Psoas muscle (tissue), 2 donors: ENCODE results near the gene CDKN2AIP.

GRCh38 chr4:183408635-183409334, 35.7 kb upstream of the CDKN2AIP start:
- PRO-cap, 2 experiments, result no peak in any of the 2 experiments

- PRO-cap, 2 experiments, result no peak in any of the 2 experiments
Measured at GRCh38 chr4:183409950-183410412, 34.5 kb upstream of the CDKN2AIP start.

GRCh38 chr4:183412774-183413320, 31.6 kb upstream of the CDKN2AIP start:
- PRO-cap, 2 experiments, result no peak in any of the 2 experiments

- PRO-cap, 2 experiments, result peak in 2 of 2 experiments; most common plus-strand start chr4:183444635 (in 1); most common minus-strand start chr4:183444551 (in 1)
Measured at GRCh38 chr4:183444474-183445503, at the start of gene CDKN2AIP. Gene CDKN2AIP (plus strand): TSS chr4:183444636.

GRCh38 chr4:183503553-183504041, 1.3 kb upstream of the ING2 start:
- PRO-cap, 2 experiments, result peak in 1 of 2 experiments; most common plus-strand start chr4:183503833 (in 1)

DNA sequence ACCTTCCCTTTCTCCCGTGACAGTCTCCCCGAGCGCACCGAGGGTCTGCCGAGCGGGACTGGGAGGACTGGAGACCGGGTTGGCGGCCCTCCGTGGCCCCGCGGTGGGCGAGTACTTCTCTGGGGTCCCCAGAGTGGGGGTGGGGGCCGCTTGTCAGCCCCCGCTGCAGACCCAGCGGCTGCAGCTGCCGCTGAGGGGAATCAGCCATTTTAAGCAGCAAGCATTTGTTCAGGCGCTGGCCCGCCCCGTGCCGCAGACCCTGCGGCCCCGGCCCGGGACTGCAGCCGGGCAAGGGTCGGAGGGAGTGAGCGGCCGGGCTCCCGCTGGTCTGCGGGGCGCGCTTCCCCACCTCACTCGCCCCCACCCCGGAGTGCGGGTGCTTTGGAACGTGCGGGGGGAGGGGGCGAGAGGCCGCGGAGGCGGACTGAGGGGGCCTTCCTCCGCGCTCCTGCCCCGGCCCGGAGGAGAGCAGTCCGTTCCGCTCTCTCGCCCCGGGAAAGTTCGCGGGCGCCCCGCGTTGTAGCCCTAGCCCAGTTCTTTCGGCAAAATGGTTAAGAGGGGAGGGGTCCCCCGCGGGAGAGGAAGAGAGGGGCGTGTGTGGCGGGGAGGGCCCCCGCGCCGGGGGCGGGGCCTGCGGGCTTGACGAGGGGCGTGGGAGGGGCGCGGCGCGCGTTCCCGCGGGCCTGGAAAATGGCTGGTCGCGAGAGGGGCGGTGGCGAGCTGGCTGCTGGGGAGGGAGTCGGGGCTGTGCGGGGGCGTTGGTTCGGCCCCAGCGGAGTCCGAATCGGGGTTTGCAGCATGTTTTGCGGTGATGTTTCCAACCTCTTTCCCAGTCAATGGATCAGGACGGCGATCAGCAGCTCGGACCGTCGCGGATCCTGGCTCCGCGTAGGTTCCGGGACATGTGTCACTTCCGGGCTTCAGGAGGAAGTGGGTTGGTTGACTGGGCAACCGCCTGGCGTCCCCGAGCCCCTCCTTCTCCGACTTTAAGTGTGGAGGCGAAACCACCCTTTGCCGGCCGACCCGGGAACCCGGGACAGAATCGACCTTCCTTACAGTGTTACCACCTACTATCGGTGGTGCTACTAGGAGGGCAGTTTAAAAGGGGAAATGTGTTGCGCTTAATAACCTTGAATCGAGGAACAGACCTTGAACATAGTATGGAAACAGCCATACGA, 962 bp downstream of the ING2 start:
- PRO-cap, 2 experiments, result peak in 2 of 2 experiments; most common plus-strand start position 670 of the sequence (in 2); most common minus-strand start position 372 of the sequence (in 1)

DNA sequence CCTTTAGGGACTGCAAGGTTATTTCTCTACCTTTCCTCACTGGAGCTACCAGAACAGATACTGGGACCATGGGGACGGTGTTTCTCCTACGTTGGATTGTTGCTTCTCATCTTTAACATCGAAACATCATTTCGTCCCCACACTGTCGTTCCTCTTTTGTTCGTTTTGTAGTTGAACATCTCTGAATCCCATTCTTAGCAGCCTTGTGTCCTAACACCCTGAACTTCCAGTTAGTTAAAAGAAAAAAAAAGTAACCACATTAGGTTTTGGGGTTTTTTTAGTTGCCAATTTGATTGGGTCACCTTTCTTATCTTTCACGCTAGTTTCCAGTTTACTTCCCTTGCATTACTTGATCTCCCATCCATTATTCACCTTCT, 551 bp downstream of the TRAPPC11 start:
- PRO-cap, 2 experiments, result no peak in any of the 2 experiments

- PRO-cap, 2 experiments, result no peak in any of the 2 experiments
Measured at GRCh38 chr4:183807903-183808681, 97.0 kb upstream of the STOX2 start.

GRCh38 chr4:184282947-184284003, 65.6 kb upstream of the ENPP6 start:
- PRO-cap, 2 experiments, result no peak in any of the 2 experiments

DNA sequence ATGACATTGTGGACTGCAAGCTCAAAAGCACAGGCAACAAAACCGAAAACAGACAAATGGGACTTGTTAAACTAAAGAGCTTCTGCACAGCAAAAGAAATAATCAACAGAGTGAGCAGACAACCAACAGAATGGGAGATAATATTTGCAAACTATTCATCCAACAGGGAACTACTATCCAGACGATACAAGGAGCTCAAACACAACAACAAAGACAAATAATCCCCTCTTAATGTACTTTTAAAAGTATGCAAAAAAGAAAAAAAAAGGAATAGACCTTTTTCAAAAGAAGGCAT, 66.9 kb upstream of the ENPP6 start:
- PRO-cap, 2 experiments, result no peak in any of the 2 experiments

DNA sequence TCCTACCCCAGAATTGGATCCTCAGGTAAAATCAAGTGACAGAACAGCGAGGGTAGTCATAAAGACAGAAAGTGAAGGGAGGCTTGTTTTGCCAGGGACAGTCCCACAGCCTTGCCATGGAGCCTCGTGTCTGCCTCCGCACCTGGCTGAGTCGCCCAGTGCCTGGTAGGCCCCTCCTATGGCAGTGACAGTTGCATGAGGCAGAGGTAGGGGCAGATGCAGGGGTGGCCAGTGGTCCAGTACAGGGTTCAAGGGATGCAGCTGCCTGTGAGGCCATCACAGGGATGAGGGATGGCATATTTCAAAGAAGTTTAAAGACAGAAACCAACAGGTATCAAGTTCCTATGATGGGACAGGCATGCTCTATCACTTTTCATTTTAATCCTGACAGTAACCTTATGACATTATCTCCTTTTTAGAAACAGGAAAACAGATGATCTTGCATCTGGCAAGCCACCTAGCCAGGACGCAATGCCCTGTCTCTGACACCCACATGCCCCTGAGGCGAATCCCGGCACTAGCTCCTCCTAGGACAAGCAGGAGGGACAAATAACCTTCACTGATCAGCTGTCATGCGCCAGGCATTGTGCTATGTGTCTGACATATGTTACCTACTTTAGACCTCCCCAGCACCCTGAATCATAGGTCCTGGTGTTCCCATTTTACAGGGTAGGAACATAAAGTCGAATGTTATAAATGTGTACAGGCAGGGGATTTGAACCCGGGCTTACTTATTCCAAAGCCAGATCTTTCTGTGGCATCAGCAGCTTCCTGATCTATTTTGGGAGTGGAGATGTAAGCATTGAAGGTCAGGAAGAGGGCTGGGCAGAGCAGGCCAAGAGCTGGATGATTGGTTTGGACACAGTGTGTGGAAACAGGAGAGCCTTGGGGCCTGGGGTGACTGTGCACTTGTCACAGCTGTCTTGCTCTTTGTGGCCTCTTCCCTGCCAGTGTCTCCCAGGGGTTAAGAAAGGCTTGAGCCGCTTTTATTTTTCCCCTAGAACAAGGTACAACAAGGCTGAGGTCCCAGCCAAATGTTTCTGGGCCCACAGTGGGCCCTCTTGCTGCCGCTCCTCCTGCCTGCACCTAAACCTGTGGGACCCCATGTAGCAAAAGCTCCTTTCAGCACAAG, 127.6 kb upstream of the ENPP6 start:
- PRO-cap, 2 experiments, result peak in 2 of 2 experiments; most common plus-strand start position 950 of the sequence (in 2)

GRCh38 chr4:184534160-184535155, 60.1 kb upstream of the IRF2 start:
- PRO-cap, 2 experiments, result no peak in any of the 2 experiments

DNA sequence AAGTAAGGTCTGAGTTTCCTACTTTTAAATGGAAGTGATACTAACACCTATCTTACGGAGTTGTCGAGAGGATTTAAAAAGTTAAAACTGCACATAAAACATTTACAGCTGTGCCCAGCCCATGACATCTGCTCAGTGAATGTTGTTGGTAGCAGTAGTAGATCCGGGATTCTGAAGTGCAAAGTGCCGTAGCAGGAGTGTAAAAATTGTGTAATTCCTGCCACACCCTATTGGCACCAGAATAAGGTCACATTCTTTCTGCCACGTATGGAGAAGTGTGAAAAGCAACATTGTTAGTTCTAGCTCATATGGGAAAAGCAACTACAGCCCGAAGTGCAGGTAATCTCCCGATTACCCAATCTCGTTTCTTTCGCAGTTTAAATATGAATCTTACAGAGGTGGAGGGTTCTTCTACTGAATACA, 31.1 kb downstream of the PRIMPOL start:
- PRO-cap, 2 experiments, result no peak in any of the 2 experiments

DNA sequence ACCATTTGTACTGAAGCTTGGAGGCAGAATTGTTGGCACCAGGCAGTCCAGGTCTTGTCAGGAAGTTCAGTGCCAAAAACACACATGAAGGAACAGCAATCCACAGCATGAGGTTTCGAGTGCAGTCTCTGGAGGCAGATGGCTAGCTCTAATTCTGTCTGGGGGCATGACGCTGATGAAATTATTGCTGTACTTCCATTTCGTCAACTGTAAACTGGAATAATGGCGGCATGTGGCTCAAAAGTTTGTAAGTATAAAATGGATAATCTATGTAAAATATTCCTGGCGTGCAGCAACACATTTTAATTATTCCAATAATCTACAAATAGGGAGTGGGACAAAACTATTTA, 18.7 kb upstream of the CENPU start:
- PRO-cap, 2 experiments, result no peak in any of the 2 experiments

GRCh38 chr4:184766354-184767134, 32.6 kb upstream of the CENPU start:
- PRO-cap, 2 experiments, result no peak in any of the 2 experiments

GRCh38 chr4:184775442-184776295, 41.8 kb upstream of the CENPU start:
- PRO-cap, 2 experiments, result no peak in any of the 2 experiments

DNA sequence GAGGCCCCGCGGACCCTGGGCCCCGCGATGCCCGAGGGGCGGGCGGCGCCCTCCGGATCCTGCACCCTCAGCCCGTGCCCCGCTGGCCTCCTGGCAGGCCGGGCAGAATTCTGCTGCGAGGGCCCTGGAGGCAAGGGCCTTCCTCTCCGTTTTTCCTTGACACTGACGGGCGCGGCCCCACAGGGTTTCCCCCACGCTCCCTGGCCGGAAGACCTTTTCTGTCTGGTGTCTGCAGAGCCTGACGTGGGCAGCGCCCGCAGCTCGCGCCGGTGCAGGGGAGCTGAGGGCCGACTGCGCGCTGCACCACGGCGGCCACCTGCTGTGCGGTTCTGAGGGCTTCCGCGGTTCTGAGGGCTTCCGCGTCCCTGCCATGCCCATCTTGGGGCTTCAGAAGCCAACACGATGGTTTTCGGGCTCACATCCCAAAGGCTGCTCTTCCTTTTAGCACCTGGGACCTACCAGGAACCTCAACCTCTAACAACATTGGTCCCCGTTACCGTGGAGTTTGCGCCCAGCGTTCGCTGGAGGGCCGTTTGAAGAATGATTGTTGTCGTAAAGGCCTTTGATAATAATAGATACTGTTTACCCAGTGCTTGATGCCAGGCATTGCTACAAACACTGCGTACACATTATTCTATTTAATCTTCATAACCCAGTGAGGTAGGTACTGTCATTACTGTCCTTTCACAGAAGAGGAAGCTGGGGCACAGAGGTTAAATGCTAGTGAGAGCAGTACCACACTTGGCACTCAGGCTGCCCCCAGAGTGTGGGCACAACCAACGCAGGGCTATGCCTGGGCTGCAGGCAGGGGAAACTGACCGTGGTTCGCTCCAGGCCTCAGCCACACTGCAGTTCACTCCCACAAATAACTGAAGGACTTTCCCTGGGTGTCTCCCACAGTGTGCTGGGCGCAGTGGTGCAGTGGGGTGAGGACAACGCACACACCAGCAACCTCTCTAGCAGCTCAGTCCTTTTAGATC, 834 bp upstream of the ACSL1 start:
- PRO-cap, 2 experiments, result no peak in any of the 2 experiments

DNA sequence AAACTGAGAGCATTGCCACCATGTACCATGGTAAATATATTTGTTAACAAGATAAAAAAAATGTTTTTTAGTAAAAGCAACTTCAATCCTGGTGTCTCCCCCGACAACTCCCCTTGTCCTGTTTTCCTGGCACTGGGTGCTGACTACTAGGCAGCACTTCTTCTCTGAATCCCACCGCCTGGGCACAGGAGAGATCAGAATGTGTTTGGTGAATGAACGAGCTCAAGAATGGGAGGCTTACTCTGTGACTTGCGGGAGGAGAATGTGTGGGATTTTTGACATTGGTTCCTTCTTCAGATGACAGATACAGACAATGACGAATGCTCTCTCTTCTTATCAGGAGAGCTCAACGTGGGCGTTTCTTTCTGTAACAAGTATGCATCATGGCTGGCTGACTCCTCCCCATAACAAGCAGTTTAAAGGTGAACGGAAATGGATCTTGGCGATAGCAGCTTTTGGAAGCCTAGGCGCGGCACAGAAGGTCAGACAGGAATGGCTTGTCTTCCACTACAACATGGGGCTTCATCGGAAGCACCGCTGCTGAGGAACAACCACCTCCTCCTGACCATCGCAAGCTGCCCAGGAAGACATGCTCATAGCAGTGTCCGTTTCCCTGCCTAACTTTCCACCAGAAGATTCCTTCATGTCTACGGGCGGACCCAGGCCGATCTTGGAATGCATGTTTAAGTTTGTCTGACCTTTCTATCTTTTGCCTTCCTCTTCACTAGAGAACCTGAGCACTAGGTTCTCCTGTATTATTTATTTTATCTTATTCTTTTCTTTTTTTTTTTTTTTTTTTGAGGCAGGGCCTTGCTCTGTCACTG, 18.2 kb upstream of the ACSL1 start:
- PRO-cap, 2 experiments, result no peak in any of the 2 experiments

DNA sequence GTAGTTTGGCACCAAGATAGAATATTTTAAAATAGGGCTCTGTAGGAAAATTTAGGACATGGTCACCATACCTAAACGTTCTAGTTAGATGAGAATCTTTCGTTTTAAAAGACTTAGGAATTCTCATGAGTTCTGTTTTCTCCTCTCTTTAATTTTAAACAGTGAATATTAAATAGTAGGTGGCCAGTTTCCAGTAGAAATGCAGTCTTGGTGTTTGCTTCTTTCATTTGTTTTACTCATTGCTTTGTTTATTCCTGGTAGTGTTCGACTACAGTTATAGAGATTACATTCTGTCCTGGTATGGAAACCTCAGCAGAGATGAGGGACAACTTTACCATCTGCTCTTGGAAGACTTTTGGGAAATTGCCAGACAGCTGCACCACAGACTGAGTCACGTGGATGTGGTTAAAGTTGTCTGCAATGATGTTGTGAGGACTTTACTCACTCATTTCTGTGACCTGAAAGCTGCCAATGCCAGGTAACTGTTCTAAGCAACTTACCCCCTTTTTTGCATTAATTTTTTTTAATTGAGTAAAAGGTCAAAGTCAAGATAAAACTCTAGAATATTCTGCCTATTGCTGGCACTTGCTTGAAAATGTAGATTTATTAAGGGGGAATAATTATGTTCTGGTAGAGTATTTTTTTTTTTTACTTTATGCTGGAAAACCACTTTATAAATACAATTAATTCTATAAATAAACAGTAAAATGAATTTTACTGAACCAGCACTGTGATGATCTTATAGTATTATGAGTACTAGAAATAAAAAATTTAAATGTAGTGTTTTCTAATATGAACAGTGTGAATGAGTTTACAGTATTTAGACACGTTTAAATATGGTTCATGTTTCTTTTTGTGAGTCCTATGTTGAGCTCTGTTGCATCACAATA, 49.4 kb downstream of the SNX25 start:
- PRO-cap, 2 experiments, result no peak in any of the 2 experiments

DNA sequence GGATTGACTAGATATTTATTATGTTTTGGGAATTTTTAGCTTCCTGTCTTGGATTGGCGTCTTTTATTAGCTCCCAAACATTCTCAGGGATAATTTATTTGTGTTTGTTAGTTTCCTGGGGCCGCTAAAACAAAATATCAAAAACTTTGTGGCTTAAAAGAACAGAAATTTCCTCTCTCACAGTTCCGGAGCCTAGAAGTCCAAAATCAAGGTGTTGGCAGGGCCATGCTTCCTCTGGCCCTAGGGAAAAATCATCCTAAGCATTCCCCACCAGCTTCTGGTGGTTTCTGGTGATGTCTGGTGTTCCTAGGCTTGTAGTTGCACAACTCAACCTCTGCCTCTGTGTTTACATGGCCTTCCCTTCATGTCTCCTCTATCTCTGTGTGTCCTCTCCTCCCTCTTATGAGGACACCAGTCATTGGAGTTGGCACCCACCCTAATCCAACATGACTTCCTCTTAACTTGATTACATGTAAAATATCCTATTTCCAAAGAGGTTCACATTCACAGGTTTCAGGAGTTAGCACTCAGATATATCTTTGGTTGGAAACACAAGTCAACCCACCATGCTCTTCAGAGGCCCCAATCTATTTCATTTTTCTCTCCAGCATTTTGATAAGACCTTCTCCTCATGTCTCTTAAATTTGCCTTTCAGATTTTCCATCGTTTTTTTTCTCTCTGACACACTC, 15.4 kb downstream of the LRP2BP start:
- PRO-cap, 2 experiments, result no peak in any of the 2 experiments